ENCODE measurements around a stretch of chr5.

GRCh38 chr5:9265275-9266351 lies 280.3 kb downstream of the SEMA5A start:
- PRO-cap = no peak

- PRO-cap = no peak
These were observed 15.0 kb downstream of the SEMA5A start for GRCh38 chr5:9530674-9531490.

GRCh38 chr5:10139170-10139534 lies 110.5 kb downstream of the ATPSCKMT start:
- PRO-cap = no peak

DNA sequence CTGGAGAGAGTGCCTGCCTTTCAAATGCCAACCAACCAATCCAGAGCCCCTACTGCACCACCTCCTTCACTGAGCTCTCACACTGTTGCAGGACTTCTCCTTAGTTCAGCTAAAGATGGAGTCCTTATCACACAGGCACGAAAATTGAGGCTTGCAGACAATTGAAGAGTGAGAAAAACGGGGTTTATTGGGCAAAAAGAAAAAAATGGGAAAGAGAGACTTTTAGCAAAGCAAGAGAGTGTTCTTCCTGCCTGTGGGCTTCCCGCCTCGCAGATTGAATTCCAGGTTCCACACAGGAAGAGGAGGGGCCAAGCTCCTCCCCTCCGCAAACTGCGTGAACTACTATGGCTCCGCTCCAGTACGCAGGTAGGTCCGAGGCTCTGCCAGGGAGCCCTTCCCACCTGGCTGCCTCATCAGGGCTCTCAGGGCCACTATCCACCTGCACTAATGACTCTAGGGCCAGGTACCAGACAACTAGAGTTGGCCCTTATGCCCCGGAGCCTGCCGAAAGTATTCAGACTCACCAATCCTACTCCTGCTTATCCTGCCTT lies 8.4 kb upstream of the CMBL start:
- PRO-cap = no peak

DNA sequence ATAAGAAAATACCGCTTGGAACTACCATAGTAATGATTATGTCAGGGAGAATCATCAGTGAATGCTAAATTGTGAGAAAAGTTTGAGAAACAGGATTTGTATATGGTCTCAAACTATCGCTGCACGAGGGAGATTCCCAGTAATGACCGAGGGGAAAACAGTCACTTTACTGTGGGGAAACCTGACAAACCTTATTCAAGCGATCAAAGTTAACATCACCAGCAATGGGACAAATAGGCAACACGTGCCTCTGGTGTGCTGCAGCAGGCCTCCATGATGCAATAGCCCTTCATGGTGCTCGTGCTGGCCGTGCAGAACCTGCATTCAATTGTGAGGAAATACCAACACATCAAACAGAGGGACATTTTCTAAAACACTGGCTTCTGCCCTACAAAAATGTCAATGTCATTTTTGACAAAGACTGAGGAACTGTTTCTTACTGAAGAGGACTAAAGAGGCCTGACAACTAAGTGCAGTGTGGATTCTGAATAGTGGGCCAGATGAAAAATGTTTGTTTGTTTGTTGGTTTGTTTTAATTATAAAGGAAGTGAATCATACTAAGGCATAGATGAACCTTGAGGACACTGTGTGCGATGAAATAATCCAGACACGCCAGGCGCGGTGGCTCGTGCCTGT lies 17.7 kb upstream of the MARCHF6 start:
- PRO-cap = no peak

DNA sequence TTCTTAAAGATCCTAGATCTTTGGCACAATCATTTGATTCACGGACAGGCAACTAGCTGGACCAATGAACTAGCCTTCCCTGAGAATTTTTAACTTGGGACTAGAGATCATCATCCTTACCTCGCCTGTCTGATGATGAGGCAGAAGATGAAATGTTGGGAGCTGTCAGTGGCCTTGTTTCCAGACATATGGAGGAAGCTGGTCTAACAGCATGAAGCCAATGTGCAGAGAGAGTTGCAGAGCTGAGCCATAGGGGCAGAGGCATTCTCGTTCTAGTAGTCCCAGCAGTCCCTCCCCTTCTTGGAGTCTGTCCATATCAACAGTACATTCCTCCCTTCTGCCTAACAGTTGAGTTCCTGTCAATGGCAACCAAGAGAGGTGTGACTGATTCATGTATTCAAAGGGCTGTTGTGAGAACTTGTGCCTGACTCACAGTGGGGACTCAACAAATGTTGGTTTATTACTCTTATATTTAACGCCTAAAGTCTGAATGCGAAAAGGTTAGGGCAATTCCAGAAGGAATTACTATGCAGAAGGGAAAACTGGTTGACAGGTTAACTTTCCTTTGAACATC lies 2.0 kb upstream of the MARCHF6 start:
- PRO-cap = no peak

DNA sequence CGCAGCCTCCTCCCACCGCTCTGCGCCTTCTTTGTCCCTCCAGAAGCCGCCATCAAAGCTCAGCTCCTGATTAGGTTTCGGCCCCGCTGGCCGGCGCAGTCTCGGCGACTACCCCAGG lies 224 bp upstream of the MARCHF6 start:
- PRO-cap = no peak

DNA sequence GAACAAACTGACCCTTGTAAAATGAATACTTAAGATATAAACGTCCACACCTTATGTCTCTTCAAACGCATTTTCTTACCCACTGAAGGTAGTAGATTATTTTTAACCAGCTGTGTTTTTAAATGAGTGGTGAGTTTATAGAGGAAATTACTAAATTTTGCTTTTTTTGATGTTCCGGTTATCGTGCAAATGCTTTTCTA lies 989 bp downstream of the MARCHF6 start:
- PRO-cap = no peak

- PRO-cap = no peak
These were observed 43.3 kb downstream of the ANKRD33B start for GRCh38 chr5:10606972-10607747.

- PRO-cap = no peak
These were observed 31.4 kb downstream of the DAP start for GRCh38 chr5:10729533-10730095.

DNA sequence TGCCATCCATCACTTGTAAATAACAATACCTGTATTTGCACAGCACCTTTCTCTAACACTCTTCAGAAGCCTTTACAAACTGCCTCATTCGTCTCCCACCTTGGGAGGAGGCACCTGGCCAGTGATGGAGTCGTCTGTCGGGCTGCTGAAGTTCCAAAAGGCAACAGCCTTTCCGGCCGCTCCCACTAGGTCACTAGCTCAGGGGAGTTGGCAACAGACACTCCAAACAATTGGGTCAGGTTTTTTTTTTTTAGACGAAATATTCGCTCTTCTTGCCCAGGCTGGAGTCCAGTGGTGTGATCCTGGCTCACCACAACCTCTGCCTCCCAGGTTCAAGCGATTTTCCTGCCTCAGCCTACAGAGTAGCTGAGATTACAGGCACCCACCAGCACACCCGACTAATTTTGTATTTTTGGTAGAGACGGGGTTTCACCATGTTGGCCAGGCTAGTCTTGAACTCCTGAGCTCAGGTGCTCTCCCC lies 4.0 kb downstream of the DAP start:
- PRO-cap = no peak

GRCh38 chr5:12667651-12668110 lies 763.4 kb upstream of the CTNND2 start:
- PRO-cap = no peak

- PRO-cap = no peak
These were observed 890.6 kb upstream of the CTNND2 start for GRCh38 chr5:12794640-12795391.

DNA sequence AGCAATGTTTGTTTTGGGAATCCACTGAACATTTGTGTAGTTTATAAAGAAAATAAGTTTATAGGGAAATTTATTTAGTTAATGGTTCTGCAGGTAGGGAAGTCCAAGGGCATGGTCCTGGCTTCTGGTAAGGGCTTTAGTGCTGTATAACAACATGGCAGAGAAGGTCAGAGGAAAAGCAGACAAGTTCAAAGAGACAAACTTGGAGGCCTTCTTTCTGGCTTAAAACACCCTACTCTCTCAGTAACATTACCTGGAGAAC lies 590.1 kb downstream of the DNAH5 start:
- PRO-cap = no peak

- PRO-cap = no peak
These were observed 41.4 kb upstream of the DNAH5 start for GRCh38 chr5:13985558-13986536.

DNA sequence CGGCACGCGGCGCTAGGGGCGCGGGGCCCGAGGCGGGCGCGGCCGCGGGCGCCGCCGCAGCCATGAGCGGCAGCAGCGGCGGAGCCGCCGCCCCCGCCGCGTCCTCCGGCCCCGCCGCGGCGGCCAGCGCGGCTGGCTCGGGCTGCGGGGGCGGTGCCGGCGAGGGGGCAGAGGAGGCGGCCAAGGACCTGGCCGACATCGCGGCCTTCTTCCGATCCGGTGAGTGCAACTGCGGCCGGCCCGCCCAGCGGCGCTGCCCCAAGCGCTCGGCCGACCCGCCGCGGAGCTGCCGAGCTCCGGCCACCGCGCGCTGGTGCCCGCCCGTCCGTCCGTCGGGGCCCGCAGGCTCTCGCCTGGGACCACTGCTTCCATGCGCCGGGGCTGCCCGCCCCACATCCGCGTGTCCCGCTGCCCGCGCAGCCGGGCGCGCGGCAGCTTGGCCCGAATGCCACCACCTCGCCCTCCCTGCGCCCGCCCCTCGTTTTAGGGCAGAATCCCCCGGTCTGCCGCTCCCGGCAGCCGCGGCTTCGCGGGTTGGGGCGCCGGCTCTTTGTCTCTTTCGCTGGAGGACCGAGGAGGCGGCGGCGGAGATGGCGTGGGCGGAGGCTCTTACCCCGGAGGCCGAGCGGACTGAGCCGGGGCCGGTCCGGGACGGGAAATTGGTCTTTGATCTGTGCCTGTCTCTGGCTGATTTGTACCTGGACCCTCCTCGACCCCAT lies 681 bp downstream of the TRIO start:
- PRO-cap = no peak

DNA sequence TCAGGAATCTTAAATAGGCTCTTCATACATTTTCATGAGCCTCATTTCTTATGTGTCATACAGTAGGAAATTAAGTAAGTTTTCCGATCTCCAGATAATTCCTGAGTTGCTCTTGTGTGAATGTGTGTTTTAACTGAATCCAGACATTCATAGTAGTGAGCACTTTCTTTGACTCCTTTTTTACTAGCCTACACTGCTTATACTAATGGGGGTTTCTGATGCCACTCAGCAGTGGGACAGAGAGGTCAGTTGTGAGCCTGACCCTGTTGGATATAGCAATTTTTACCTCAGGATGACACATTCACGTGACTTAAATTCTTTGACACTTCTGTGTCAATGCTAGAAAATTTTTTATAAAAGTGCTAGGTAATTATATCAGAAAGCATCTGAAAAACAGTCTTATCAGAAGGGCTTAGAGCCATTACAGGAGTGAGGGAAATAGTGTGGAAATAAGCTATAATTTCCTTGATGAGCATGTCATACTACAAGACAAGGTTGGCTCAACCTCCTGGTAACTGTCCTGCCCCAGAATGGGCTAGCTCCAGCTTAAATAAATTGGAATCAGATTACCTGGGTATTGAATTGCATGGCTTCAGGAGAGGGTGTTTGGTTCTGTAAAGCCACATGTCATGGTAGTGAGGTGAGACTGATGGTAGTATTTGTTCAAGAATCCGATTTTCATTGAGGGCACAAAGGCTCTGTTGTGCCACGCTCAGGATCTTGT lies 20.9 kb downstream of the TRIO start:
- PRO-cap = no peak

DNA sequence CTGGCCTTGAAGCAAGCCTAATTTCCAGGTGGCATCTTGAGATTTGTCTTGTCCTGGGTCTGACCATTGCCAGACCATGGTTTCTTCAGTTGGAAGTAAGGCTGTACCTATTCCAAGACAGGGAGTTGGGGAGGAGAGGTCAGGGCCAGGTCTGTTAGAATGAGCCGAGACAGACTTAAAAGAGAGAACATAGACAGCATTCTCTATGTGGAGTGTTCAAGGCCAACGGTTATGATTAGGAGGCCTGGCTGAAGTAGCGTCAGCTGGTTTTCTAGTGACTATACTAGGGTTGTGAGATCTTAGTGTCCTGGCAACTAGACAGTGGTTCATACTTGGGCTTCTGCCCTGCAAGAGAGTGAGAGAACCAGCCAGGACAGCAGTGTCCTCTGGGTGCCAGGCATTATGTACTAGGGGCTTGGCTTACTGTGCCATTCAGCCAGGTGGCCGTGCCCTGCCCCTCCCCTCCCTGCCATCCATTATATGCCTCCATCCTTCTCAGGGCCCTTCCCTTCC lies 56.7 kb downstream of the TRIO start:
- PRO-cap = no peak

GRCh38 chr5:14221289-14221785 lies 78.2 kb downstream of the TRIO start:
- PRO-cap = no peak

GRCh38 chr5:14331447-14331834 lies 188.3 kb downstream of the TRIO start:
- PRO-cap = no peak